Measurements from ENCODE around the gene HSPA13.

DNA sequence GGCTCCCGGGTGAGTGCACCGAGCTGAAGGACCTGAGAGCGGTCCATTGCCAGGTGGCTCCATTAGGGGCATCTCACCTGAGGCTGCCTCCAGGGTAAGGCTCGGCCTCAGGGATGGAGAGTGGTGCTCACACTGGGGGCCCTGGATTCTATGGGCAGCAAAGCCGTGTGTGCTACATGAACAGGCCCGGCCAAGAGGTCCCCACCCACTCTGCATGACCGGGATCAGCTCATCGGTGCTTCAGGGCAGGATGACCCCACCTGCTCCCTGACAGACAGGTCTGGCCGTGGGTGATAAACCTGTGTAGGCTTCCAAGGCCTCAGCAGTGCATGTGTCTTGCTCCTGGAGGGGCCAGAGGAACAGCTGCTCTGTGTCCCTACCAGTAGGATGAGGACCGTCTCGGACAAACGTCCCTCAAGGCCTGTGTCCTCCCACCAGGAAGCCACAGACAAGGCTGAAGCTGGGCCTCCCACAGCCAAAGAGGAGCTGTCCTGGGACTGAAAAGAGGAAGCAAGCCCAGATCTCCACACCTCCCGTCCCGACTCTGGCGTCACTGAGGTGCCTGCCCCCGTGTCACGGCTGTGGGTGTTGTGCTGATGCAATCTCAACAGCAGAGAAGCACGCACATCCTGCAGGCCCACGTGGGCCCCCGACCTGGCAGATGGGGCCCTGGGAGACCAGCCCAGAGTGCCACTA, 5456.1 kb upstream of the TPTE start:
- PRO-cap, 7 experiments: no peak in any of the 7 experiments
- RAMPAGE, long total RNA, 2 experiments: no peak in any of the 2 experiments

DNA sequence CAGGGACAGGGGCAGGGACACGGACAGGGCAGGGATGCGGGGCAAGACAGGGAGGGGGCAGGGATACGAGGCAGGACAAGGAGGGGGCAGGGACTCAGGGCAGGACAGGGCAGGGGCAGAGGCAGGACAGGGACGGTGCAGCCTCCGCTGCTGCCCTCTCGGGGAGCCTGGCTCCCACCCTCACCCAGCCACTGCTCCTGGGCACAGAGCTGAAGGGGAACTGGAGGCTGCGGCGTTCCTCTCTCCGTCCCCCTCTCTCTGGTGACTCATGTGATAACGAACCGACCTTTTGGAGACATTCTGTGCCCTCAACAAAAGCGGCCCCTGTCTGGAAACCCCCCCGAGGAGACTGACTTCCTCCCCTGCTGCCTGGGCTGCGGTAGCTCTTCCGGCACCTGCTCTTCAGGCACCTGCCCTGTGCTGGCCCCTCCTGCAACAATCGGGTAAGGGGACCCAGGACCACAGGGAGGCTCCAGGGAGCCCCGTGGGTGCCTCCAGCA, 5419.7 kb upstream of the TPTE start:
- PRO-cap, 7 experiments: peak in 5 of 7 experiments; most common minus-strand start position 263 of the sequence (in 3)
- RAMPAGE, long total RNA, 2 experiments: no peak in any of the 2 experiments

DNA sequence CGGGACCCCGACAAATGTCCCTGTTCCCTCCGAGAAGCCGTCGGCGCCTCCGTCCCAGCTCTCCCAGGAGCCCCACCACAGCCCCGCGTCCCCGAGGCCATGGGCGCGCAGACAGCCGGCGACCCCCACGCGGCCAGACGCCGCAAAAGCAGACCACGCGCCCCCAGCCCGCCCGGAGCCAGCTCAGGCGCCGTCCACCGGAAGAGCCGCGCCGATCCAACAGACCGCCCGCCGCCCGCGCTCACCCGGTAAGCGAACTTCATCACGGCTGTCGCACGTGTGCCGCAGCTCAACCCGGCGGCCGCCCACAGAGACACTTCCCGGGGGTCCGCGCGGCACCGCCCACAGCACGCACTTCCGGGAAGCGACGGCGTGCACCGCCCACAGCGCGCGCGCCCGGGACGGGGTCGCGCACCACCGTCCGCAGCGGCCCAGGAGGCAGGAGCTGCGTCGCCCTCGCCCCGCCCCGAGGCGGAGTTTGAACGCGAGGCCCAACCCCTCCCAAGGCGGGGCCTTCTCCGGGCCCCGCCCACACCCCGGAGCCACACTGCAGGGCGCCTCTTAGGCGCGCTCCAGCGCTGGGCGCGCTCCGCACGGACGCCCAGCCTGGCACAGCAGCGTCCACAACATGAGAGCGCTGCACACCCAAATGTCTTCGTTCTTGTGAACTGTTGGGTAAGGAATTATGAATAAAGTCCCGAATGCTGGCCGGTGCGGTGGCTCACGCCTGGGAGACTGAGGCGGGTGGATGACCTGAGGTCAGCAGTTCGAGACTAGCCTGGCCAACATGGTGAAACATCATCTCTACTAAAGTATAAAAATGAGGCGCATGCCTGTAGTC, 5366.8 kb upstream of the TPTE start:
- PRO-cap, 7 experiments: peak in 4 of 7 experiments; most common plus-strand start position 414 of the sequence (in 3); most common minus-strand start position 281 of the sequence (in 3)
- RAMPAGE, long total RNA, 2 experiments: no peak in any of the 2 experiments

GRCh38 chr21:7613652-7614016, 2907.7 kb upstream of the TPTE start:
- PRO-cap, 7 experiments: no peak in any of the 7 experiments
- RAMPAGE, long total RNA, 2 experiments: no peak in any of the 2 experiments

- PRO-cap, 7 experiments: no peak in any of the 7 experiments
- RAMPAGE, long total RNA, 2 experiments: start-site peak on the plus strand in 1 of 2 experiments, at chr21:8849970-8850036 at its widest, 41 reads per replicate
Observed at GRCh38 chr21:8849830-8850330, 1671.5 kb upstream of the TPTE start.

DNA sequence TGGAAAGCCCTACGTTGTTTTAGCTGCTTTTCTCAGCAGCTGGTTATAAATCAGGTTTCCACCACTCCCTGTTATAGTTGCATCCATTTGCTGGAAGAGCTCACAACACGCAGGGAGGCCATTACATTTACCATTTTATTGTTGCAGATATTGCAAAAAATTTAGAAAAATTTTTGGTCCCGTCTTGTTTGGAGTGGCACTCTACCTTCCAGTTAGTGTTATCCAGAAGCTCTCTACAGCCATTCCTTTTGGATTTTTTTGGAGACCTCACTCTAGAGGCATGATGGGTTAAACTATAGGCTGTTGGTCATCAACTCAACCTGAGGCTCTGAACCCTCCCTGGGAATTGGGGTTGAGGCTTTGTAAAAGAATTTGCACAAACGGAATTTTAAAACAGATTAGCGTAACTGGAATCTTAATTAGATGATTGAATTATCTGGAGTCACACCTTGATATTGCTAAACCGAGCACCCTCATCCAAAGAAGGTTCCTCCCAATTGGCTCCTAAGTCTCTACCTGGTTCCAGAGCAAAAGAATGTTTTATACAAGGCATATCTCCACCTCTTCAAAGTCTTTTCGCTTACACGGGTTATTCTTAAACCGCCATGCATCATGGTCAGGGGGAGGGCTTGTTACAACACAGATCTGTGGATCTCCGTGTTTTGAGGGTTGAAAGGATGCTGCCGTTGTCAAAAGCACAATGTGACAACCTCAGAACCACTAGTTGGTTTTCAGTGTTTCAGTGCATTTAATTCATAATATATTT, 1531.9 kb upstream of the TPTE start:
- PRO-cap, 7 experiments: no peak in any of the 7 experiments
- RAMPAGE, long total RNA, 2 experiments: no peak in any of the 2 experiments

DNA sequence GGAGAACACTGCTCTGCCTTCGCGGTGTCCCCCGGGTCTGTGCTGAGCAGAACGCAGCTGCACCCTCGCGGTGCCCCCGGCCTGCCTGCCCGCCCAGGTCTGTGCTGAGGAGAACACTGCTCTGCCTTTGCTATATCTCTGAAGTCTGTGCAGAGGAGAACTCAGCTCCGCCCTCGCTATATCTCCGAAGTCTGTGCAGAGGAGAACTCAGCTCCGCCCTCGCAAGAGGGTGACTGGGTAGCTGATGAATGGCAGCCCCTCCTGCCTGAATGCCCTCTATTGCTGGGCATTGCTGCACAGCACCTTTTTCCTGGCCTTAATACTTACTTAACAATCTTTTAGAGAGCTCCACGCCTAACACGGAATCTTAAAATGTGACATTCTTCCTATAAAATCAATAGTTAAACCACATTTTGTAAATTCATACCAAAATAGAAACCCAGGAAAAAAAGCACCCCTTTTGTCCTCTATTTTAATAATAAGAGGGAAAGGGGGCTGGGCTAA, 249.3 kb upstream of the POTED start:
- PRO-cap, 7 experiments: peak in 4 of 7 experiments; most common plus-strand start position 144 of the sequence (in 4)
- RAMPAGE, long total RNA, 2 experiments: no peak in any of the 2 experiments

GRCh38 chr21:14063653-14064207, 147.0 kb downstream of the LIPI start:
- PRO-cap, 7 experiments: peak in 1 of 7 experiments; most common plus-strand start chr21:14064066 (in 1)
- RAMPAGE, long total RNA, 2 experiments: no peak in any of the 2 experiments

GRCh38 chr21:14382619-14383656, at the start of gene HSPA13:
Gene HSPA13 (minus strand): TSS chr21:14383146.
- PRO-cap, 7 experiments: peak in 7 of 7 experiments; most common plus-strand start chr21:14382739 (in 5); most common minus-strand start chr21:14383143 (in 5)
- RAMPAGE, long total RNA, 2 experiments: start-site peak on the plus strand in 1 of 2 experiments, at chr21:14383461-14383516 at its widest, 19 reads per replicate; start-site peak on the minus strand in 2 of 2 experiments, at chr21:14383120-14383137 at its widest, 68 to 107 reads per replicate

- PRO-cap, 7 experiments: no peak in any of the 7 experiments
- RAMPAGE, long total RNA, 2 experiments: no peak in any of the 2 experiments
Observed at GRCh38 chr21:14383926-14384413, 1.0 kb upstream of the HSPA13 start.

DNA sequence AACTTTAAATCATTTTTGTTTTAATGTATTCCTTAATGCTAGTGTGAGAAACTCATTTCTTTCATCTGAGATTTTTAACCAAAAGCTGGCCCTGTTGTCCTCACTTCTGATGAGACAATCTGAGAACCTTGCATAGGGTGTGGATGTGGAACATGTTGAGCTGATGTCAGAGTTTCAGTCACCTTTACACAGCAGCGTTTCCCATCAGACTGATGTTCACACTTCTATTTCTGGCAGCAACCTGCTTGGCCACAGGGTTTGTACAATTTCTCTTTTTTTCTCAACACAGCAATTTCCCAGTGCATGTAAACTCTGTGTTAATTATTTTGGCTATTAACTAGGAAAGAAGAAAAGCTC, 70.4 kb upstream of the HSPA13 start:
- PRO-cap, 7 experiments: no peak in any of the 7 experiments
- RAMPAGE, long total RNA, 2 experiments: no peak in any of the 2 experiments

DNA sequence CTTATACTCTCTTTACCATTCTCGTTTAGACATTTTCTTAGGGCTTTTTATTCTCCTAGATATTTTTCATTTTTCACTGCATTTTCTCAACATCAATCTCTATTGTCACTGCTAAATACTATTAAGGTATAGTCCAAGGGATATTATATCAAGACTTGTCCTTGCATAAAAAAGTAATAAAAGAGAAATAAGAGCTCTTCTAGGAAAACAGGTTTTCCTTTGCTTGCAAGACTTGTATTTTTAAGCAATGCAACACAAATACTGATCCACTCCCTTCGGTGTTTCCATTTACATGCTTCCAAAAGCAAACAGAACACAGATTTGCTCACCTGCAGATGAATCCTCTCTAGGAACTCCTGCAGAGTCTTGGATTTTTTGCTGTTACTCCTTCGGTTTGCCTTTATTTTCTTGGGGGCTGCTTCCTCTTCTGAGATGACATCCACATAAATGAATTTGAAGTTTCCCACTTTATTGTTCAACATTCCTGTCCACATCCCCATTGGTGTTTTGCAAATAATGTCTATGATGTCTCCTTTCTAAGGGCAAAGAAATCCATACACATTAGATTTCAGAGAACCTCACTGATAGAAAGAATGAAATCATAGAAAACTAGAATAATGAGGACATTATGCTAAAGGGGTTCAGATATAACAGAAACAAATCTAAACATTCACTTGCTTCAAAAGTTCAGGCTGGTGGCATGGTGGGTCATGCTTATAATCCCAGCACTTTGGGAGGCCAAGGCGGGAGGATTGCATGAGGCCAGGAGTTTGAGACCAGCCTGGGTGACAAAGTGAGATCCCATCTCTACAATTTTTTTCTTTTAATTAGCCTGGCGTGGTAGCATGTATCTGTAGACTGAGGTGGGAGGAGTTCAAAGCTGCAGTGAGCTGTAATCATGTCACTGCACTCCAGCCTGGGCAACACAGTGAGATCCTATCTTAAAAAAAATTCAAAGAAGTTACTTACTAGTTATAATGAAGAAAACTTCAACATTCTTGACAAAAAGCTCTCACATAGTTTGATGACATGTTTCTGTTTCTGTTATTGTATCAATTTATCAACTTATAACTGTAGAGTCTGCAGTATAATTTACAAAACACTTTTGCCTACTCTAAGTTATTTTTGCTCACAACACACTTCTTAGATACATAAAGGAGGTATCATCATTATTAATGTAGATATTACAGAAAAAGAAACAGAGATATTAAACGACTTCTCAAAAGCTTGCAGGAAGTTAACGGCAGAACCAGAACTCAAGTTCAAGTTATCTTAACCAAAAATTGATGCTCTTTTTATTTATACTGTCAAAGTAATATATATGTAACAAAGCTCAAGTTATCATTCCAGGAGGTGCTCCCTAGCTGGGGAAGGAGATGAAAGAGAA, 45.4 kb downstream of the SAMSN1 start:
- PRO-cap, 7 experiments: no peak in any of the 7 experiments
- RAMPAGE, long total RNA, 2 experiments: no peak in any of the 2 experiments

DNA sequence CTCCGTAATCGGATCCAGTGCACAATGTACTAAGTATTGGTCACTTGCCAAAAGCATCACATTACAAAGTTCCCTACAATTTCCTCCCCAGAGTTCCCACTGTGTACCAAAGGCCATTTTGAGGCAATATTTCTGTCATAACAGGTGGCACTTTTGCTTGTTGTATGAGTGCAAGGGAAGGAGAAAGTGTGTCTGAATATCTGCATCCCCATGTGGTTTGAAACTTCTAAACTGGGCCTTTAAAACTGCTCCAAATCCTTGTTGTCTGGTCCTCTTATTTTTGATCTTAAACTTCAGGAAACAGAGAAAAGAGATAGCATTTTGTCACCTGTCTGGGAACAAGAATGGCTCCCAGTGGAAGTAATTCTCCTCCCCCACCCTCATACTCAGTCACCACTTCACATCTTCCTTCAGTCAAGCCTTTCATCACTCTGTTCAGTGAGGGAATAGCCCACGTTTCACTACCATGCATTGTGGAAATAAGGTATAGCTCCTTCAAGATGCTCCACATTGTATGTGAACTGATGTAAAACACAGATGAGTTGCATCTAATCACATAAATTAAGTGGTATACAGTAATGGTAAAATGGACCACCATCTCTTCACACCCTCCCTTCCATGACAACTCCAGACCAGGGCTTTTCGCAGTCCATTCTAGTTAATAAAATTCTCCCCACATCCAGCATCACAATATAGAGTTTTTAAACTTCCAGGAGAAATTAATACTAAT, 35.2 kb downstream of the SAMSN1 start:
- PRO-cap, 7 experiments: no peak in any of the 7 experiments
- RAMPAGE, long total RNA, 2 experiments: no peak in any of the 2 experiments

DNA sequence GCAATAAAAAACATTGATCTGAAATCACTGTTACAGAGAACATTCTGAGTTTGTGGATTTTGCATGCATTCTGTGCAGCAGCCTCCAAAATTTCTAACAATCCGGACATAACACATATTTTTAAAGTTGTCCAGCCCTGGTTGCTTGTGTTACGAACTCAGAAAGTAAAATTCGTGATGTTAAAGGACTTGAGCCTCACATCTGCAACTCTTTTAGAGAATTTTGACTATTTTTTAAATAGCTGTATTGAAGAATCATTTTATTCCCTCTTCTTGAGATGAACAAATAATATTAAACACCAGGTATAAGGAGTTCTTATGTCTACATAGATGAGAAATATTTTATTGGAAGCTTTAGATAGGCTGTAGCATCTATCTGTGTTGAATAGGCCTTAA, 29.0 kb downstream of the SAMSN1 start:
- PRO-cap, 7 experiments: no peak in any of the 7 experiments
- RAMPAGE, long total RNA, 2 experiments: no peak in any of the 2 experiments

DNA sequence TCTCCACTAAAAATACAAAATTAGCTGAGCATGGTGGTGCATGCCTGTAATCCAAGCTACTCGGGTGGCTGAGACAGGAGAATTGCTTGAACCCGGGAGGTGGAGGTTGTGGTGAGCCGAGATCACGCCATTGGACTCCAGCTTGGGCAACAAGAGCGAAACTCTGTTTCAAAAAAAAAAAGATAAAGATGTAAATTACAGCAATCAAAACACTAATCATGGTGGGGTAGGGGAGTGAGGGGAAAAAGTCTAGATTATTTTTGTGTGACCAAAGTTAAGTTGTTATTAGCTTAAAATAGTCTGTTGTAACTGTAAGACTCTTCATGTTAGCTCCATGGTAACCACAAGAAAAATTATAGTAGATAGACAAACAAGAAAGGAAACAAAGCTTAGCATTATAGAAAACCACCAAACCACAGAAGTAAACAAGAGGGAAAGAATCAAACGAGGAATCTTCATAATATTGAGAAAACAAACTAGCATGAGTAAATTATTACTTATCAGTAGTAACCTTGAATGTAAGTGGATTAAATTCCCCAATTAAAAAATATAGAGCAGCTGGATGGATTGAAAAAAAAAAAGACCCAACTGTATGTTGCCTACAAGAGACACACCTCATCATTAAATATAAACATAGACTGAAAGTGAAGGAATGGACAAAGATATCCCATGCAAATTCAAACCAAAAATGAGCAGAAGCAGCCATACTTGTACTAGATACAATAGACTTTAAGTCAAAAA, 54.8 kb downstream of the USP25 start:
- PRO-cap, 7 experiments: no peak in any of the 7 experiments
- RAMPAGE, long total RNA, 2 experiments: no peak in any of the 2 experiments

GRCh38 chr21:15885532-15886038, 155.8 kb downstream of the USP25 start:
- PRO-cap, 7 experiments: no peak in any of the 7 experiments
- RAMPAGE, long total RNA, 2 experiments: no peak in any of the 2 experiments

GRCh38 chr21:16078809-16079056, 349.0 kb downstream of the USP25 start:
- PRO-cap, 7 experiments: no peak in any of the 7 experiments
- RAMPAGE, long total RNA, 2 experiments: no peak in any of the 2 experiments

GRCh38 chr21:16124686-16125277, 395.0 kb downstream of the USP25 start:
- PRO-cap, 7 experiments: no peak in any of the 7 experiments
- RAMPAGE, long total RNA, 2 experiments: no peak in any of the 2 experiments

DNA sequence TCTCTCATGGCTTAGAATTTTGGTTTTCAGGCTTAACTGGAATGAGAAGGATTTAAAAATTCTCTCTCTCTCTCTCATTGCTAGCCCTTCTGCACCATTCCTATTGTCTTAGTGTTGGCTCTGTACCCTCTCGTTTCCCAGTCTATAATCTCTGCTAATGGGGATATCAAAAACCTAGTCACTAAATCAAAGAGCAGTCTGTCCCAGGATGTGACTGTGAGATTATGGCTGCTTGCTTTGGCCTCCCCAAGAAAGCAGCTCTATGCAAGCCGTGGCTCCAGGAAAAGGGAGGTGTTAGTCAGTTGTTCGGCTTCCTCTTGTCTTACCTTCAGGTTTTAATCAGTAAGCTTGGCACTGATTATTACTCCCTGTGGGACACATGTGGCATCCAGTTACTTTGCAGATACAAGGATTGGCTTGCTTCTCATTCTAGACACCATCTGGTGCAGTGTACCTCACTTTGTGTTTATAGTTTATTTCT, 468.8 kb downstream of the USP25 start:
- PRO-cap, 7 experiments: peak in 2 of 7 experiments; most common minus-strand start position 137 of the sequence (in 1)
- RAMPAGE, long total RNA, 2 experiments: no peak in any of the 2 experiments

GRCh38 chr21:16551737-16552241, 822.0 kb downstream of the USP25 start:
- PRO-cap, 7 experiments: no peak in any of the 7 experiments
- RAMPAGE, long total RNA, 2 experiments: no peak in any of the 2 experiments